Metastatic Breast Carcinoma in the Ovary (tissue), 3 donors: Measurements from ENCODE around the gene NEURL1B.

- PRO-cap, 3 experiments, result peak in 3 of 3 experiments; most common plus-strand start chr5:172641235 (in 1); most common minus-strand start chr5:172641130 (in 2)
Observed at GRCh38 chr5:172640717-172641518, at the start of gene NEURL1B. TSS of gene NEURL1B (plus strand) at chr5:172641263.

DNA sequence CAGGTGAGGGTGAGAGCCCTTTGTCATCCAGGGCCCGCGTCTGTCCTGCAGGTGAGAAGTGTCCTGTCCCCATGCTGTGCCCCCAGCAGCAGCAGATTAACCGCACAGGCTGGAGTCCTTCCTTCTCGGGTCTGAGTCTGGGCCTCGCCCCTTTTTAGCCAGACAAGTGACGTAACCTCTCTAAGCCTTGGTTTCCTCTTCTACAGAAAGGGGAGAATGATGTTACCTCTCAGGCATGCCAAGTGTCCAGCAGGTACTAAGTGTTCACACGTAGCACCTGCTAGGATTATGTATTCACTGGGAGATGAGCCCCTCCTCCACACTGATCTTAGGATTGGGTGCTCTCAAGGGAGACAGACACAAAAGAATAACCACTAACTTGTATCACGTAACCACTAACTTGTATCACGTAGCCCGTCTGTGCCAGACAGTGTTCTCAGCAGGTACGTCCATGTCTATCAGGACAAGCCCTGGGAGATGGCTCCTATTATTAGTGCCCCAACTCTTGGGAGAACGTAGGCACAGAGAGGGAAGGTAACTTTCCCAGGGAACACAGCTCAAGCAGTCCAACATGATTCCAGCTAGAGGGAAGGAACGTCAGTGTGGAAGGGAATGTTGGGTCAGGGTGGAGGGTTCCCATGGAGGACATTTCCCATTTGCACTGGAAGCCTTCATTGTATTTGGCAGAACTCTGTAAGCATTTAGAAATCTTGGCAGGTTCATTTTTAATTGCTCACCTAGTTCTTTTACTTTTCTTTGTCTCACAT, 7.1 kb downstream of the NEURL1B start:
- PRO-cap, 3 experiments, result no peak in any of the 3 experiments

DNA sequence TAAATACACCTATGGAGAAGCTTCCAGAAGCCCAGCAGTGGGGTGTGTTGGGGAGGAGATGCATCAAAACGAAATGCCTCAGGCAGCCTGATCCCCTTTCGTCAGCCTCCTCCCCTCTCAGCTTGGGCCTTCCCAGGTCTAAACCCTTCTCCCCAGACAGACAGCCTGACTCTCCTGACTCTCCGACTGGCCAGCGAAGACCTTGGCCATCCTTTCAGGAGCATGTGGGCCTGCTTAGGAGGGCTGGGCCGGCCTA, 54.4 kb downstream of the NEURL1B start:
- PRO-cap, 3 experiments, result no peak in any of the 3 experiments

GRCh38 chr5:172701587-172702098, 60.6 kb downstream of the NEURL1B start:
- PRO-cap, 3 experiments, result no peak in any of the 3 experiments

DNA sequence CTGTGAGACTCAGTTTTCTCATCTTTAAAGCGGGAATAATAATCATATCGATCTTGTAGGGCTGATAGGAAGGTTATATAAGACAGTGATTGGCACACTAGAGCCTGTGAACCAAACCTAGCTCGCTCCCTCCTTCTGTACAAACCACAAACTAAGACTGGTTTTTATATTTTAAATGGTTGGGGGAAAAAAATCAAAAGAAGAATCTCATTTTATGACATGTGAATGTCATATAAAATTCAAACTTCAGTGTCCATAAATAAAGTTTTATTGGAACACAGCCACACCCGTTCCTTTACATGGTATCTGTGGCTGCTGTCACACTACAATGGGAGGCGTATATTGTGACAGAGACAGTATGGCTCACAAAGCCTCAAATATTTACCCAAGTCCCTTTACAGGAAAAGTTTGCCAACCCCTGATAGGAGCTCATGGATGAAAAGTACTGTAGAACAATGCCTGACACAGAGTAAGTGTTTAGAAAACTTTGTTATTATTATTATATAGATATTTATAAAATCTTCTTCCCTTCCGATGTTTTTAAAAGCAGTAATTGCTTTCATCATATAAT, 5.2 kb upstream of the DUSP1 start:
- PRO-cap, 3 experiments, result no peak in any of the 3 experiments

GRCh38 chr5:172807708-172808452, 26.2 kb upstream of the ERGIC1 start:
- PRO-cap, 3 experiments, result peak in 1 of 3 experiments; most common minus-strand start chr5:172807986 (in 1)

- PRO-cap, 3 experiments, result peak in 1 of 3 experiments; most common minus-strand start chr5:172835854 (in 1)
Observed at GRCh38 chr5:172835703-172835975, 1.6 kb downstream of the ERGIC1 start.

GRCh38 chr5:172858388-172859410, 24.6 kb downstream of the ERGIC1 start:
- PRO-cap, 3 experiments, result no peak in any of the 3 experiments

- PRO-cap, 3 experiments, result peak in 1 of 3 experiments; most common plus-strand start chr5:172885828 (in 1)
Observed at GRCh38 chr5:172885398-172886111, 51.5 kb downstream of the ERGIC1 start.

DNA sequence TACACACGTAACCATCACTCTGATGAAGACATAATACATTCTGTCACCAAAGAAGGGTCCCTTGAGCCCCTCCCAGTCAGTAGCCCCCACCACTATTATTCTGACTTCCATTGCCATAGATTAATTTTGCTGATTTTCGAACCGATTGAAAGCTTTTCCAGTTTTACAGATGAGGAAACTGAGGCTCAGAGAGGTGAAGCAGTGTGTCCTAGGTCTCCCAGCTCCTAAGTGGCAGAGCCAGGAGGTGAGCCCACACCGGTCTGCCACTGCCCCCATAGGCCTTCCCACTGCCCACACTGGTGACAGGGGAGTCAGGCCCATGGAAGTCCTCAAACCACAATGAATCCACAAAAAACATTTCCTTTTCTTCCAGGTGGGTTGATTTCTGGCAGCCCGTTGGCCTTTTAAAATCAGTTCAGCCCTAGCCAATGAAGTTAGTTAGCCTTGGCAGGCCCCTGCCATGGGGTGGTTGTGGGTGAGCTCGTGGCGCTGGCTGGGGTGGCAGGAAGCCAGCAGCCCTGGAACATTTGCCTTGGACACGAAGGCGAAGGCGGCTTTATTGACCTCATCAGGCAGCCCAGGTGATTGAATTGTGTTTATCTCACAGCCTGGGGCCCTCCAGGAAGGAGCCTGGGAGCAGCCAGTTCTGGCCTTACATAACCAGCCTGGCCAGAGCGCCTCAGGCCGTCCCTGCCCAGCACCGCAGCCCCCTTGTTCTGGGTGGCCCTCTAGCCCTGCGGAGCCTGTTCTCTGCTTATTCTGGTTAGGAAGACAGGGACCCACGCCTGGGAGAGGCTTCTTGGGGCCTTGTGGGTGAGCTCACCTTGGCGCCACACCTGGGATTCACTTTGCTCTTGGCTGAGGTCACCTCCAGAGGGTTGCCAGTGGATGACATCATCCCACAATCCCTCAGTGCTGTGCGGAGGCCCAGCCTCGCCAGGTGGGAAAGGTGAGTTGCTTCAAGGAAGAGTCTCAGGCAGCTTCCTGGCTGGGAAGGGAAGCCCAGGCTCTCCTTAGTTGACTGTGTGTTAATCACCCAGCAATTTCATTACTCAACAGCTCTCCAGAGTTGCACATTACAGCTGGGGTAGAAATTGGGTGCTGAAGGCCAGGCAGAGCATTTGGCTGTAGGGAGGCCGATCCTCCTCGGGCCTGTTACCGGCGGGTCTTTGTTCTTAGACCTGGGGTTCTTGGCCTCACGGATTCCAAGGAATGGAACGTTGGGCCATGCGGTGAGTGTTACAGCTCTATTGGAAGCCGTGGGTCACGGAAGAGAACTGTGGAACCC, 54.5 kb upstream of the RPL26L1 start:
- PRO-cap, 3 experiments, result peak in 2 of 3 experiments; most common plus-strand start position 952 of the sequence (in 2); most common minus-strand start position 765 of the sequence (in 2)

DNA sequence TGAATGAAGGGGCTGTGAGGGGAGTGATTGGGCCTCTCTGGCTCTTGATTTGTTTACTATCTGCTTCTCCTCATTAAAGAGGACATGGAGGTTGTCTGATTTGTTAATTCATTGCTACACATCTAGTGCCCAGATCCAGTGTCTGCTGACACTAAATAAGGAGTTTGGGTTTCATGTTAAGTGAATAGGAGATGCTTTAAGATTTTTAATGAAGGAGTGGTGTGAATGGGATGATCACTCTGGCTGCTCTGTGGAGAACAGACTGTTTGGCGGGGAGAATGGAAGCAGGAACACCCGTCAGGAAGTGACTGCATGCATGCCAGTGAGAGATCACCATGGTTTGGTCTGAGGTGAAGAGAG, 19.7 kb downstream of the ATP6V0E1 start:
- PRO-cap, 3 experiments, result no peak in any of the 3 experiments

- PRO-cap, 3 experiments, result peak in 3 of 3 experiments; most common plus-strand start chr5:173016751 (in 1); most common minus-strand start chr5:173016518 (in 1)
Observed at GRCh38 chr5:173016237-173017095, 32.9 kb downstream of the ATP6V0E1 start.

DNA sequence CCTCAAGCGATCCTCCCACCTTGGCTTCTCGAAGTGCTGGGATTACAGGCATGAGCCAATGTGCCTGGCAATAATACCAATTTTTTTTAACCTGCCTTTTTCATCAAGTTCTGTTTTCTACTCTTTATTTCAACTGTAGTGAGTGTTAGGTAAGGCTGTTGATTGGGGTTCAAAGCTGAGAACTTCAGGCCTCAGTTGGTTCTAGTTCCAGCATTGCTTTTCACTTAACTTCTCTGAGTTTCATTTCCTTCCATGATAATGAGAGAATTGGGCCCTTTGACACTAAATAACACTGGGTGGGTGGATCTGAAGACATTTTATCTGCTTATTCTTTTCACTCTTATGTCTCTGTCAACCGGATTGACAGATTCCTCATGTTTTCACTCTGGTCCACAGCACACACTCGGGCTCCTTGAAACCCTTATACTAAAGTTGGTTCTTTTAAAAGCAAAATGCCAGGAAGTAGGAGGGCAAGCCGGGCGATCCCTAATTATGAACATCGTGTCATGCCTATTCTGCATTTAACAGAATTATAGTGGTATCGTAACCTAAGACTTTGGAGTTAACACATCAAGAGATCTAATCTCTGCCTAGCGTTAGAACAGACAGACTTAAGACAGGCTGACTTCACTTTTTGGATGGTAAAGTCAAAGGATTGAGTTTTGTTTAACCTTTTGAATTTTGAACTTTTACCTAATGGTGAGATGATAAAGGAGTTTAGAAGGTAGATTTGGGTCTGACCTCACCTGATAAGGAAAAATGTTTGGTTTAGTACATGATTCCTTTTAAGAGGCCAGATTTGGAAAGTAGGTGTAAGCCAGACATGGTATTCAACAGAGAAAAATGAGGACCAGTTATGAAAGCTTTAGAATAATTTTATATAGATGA, 28.2 kb upstream of the CREBRF start:
- PRO-cap, 3 experiments, result no peak in any of the 3 experiments

DNA sequence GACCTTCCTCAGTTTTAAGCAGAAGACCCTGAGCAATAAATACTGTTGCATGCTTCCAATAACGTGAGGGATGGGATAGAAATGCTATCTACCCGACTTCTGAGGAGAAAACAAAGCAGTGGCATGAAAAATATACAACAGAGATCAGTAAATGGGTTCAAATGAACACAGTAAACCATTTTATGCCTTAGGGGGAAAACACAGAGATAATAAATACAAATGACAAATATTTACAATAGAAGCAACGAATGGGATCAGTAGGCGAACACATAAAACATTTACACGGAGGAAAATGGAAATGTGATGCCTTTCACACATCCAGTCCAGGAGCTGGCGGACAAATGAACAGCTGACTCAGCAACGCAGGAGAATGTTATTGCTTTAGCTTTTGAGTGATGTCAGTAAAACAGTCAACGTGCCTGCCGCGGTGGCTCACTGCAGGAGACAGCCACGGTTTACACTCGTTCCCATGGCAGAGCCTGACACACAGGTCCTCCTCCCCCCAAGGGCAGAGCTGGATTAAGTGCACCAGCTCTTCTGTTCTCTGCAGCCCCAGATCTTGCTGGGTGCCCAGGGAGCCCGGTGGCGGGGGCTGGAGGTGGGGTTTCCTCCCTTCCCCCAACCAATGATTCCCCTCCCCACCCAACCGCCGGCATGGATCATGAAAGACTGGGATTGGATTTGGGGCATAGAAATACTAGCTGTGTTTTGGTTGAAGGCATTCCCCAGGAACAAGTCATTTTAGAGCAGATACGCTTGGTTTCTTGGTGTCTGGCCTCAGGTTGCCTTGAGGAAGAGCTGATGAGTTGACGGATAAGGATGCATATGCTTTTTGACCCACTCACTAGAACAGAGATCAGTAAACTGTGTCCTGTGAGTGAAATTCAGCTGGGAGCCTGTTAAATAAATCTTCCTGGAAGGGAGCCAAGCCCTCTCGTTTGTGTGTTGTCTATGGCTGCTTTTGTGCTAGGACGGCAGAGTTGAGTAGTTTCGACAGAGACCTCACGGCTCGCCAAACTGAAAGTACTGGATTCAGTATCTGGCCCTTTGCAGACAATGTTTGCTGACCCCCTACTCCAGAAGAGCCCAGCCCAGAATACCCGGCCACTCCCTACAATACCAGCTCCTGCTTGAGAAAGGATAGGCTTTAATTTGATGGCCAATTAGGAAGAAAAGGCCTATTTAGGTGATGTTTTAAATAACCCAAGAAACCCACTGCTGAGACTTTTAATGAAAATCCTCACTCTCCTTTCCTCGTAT, 12.5 kb downstream of the STC2 start:
- PRO-cap, 3 experiments, result peak in 2 of 3 experiments; most common plus-strand start position 404 of the sequence (in 1); most common minus-strand start position 346 of the sequence (in 1)

DNA sequence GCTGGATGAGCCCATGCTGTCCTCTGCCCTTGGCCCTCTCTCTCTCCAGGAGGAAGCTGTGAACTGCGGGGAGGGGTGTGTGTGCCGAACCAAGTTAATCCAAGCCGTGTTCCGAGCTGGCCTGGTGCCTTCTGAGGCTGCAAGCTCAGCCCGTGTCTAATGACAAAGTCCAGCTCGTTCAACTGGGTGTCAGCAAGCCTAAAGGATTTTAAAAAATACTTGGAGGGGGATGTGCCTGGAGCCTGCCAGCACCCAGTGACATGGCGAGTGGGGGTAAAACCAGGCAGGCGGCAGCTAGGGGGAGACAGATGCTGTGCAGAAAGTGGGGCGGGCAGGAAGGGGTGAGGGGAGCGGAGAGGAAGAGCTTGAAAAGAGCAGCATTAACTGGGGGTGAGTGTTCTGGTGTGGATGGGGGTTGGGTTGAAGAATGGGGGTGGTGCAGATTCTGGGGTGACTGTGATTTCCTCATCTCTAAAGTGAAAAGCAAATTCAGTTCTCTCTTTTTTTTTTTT, 7.8 kb downstream of the STC2 start:
- PRO-cap, 3 experiments, result no peak in any of the 3 experiments

DNA sequence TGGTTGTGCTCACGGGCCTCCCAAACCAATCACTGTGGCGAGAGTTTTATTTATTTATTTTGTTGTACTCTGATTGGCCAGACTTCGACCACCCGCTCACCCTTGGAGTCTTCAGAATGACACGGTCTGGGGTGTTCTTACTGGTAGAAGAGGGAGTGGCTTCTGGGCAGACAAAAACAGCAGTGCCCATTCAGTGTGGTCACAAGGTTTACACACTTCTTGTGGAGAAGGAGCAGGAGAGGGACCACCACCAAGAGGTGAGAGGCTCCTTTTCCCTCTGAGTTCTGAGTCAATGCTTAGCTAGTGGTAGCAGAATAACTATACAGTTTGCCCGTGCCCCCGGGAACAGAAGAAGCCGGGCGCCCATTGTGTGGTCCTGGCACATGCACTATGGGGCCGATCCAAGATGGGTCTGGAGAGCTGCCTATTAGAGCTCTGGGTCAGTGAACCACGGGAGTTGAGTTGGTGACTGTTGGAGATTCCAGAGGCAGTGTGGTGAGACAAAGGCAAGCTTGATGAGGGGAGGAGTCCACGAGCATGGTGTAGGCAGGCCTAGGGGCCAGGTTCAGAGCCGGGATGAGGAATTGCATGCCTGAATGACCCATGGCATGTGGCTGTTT, 84.1 kb upstream of the STC2 start:
- PRO-cap, 3 experiments, result no peak in any of the 3 experiments

DNA sequence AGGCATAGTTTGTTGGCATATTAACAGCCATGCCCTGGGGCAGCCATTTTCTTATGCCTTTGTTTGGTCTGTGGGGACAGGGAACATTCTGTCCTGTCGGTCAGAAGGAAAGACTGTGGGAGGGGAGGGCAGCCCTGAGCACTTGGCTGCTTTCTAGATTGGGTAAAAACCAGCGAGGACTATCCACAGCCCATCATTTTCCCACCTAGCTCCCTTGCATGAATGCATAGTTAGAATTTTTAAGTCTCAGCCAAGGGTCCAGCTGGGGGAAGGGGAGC, 130.1 kb downstream of the BOD1 start:
- PRO-cap, 3 experiments, result peak in 1 of 3 experiments; most common plus-strand start position 165 of the sequence (in 1)

GRCh38 chr5:173600775-173601115, 15.7 kb downstream of the BOD1 start:
- PRO-cap, 3 experiments, result no peak in any of the 3 experiments

GRCh38 chr5:173795394-173796065, 92.6 kb upstream of the CPEB4 start:
- PRO-cap, 3 experiments, result peak in 2 of 3 experiments; most common plus-strand start chr5:173795805 (in 2)

GRCh38 chr5:173823895-173824627, 64.1 kb upstream of the CPEB4 start:
- PRO-cap, 3 experiments, result peak in 2 of 3 experiments; most common plus-strand start chr5:173824478 (in 2); most common minus-strand start chr5:173824285 (in 1)